ENCODE measurements around a stretch of chr10.

GRCh38 chr10:74249837-74250640 lies 99.0 kb downstream of the ADK start:
- PRO-cap = no peak
- RAMPAGE, long total RNA, 4 experiments = no peak in any of the 4 experiments

- PRO-cap = no peak
- RAMPAGE, long total RNA, 4 experiments = no peak in any of the 4 experiments
Measured at GRCh38 chr10:74475192-74475722, 324.2 kb downstream of the ADK start.

DNA sequence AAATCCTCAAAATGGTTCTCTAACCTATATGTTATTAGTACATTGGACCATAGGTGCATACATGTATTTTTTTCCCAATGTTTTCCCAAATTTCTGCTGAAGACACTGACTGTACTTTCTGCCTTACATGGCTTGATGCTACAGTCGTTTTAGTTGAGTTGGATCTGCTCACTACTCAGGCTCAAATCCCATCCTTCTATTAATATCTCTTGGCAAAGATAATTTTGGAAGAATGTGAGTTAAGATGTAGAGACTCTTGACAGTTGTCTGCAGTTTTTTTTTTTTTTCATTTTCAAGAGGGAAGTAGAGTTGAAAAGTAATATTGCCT lies 239.0 kb upstream of the KAT6B start:
- PRO-cap = no peak
- RAMPAGE, long total RNA, 4 experiments = no peak in any of the 4 experiments

DNA sequence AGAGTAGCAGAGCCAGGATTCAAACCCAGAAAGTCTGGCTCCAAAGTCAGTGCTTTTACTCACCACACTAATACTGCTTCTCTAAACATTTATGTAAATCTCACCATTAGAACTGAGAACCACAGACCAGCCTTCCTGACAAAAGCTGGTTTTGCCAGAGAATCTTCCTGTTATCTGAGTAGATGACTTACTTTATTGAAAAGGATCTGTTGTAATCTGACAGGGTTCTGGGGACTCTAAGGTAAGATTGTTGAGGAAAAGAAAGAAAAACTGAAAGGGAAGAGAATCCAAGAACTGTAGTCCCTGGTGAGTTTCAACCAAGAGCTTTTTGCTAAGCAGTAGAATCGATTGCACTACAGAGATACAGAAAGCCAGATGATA lies 153.5 kb upstream of the KAT6B start:
- PRO-cap = no peak
- RAMPAGE, long total RNA, 4 experiments = no peak in any of the 4 experiments

GRCh38 chr10:74886621-74887188 lies 60.3 kb downstream of the KAT6B start:
- PRO-cap = no peak
- RAMPAGE, long total RNA, 4 experiments = no peak in any of the 4 experiments

- PRO-cap = no peak
- RAMPAGE, long total RNA, 4 experiments = no peak in any of the 4 experiments
Measured at GRCh38 chr10:74981620-74982097, 91.8 kb downstream of the DUSP29 start.

- PRO-cap = no peak
- RAMPAGE, long total RNA, 4 experiments = no peak in any of the 4 experiments
Measured at GRCh38 chr10:75014525-75014963, 58.9 kb downstream of the DUSP29 start.

- PRO-cap = no peak
- RAMPAGE, long total RNA, 4 experiments = start-site peak on the plus strand in 1 of 4 experiments, at chr10:75021797-75022222 at its widest, 23 reads per replicate
Measured at GRCh38 chr10:75021692-75022557, 51.5 kb downstream of the DUSP29 start.

GRCh38 chr10:75033803-75034046 lies 39.7 kb downstream of the DUSP29 start:
- PRO-cap = no peak
- RAMPAGE, long total RNA, 4 experiments = no peak in any of the 4 experiments

- PRO-cap = no peak
- RAMPAGE, long total RNA, 4 experiments = no peak in any of the 4 experiments
Measured at GRCh38 chr10:75132791-75133156, 21.3 kb downstream of the SAMD8 start.

DNA sequence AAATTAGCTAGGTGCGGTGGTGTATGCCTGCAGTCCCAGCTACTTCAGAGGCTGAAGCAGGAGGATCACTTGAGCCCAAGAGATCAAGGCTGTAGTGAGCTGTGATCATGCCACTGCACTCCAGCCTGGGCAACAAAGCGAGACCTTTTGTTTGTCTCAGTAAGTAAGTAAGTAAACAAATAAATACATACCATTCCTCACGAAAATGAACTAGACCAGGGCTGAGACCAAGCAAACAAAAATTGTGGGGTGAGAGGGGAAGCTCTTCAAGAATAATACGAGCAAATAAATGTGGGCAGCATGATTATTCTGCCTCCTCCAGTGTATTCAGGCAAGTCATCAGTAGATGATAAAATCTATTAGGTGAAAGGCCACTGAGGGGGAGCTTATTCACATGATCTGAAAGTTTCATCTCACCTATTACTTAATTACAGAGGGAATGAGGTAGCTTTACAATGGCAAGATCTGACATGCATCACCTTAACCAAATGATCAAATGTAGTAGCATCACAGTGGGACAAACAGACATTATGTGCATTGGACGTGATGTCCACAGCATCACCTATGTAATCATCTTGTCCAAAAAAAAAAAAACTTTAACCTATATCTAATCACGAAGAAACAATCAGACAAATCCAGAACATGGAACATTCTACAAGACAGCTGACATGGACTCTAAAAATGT lies 44.7 kb downstream of the SAMD8 start:
- PRO-cap = no peak
- RAMPAGE, long total RNA, 4 experiments = no peak in any of the 4 experiments

DNA sequence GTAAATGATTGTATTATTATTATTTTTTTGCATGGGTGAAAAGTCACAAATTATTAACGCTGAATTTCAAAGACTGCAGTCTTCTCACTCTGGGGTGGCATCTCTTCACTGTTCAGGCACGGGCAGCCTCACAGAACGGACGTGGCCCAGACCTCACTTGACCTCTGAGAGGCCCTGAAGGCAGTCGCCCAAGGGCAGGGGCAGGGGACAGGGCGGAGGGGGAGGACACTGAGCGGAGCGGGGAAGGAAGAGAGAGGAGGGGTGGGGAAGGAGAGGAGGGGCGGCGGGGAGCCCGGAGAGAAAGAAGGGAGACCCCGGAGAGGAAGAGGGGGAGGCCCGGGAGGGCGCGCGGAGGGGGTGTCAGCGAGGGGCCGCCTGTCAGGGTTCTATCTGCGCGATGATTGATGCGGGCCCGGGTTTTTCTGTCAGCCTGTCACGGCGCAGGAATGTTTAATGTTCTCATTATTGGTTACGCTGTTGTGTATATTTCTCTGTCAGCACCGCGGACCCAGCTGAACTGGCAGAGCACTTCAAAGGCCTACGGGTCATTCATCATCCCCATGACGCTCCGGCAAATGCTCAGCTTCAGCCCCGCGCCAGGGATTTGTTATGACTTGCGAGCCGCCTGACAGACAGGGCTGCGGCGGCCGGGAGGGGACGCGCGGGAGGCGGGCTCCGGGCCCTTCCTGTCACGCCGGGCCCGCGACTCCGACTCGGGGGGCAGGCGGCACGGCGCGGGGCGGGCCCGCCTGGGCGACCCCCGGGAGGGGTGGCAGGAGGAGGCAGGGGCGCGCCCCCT lies 58.9 kb upstream of the COMTD1 start:
- PRO-cap = bidirectional peak, plus-strand start at position 631 of the sequence, minus-strand start at position 606 of the sequence
- RAMPAGE, long total RNA, 4 experiments = no peak in any of the 4 experiments

- PRO-cap = unidirectional peak, minus-strand start at chr10:75338591
- RAMPAGE, long total RNA, 4 experiments = no peak in any of the 4 experiments
Measured at GRCh38 chr10:75338376-75338764, 63.2 kb downstream of the ZNF503 start.

DNA sequence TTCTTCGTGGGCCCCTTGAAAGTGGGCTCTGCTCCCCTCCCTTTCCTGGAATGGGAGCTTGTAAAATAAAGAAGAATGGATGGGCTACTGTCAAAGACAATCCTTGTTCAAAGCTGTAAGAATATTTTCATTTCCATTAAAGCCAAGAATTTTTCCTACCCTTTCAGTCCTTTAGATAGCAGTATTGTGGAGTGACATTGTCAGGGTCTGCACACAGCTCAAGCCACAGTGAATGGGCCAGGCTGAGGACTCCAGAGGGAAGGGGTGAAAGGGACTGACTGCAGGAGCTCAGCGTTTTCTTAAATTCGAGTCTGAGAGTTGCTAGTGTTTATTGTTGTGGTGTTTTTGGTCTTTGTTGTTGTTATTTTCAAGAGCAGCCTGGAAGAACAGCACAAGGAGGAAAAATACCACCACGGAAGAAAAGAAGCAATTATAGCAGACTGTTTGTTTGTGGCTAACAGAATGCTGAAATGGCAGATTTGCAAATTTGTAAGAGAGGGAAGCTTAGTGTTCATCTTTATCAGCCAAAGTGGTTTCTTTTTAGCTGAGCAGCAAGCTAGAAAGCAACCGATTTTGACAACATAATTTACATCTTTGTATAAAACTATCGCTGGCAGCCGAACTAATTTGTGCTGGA lies 192.0 kb downstream of the LRMDA start:
- PRO-cap = no peak
- RAMPAGE, long total RNA, 4 experiments = no peak in any of the 4 experiments

DNA sequence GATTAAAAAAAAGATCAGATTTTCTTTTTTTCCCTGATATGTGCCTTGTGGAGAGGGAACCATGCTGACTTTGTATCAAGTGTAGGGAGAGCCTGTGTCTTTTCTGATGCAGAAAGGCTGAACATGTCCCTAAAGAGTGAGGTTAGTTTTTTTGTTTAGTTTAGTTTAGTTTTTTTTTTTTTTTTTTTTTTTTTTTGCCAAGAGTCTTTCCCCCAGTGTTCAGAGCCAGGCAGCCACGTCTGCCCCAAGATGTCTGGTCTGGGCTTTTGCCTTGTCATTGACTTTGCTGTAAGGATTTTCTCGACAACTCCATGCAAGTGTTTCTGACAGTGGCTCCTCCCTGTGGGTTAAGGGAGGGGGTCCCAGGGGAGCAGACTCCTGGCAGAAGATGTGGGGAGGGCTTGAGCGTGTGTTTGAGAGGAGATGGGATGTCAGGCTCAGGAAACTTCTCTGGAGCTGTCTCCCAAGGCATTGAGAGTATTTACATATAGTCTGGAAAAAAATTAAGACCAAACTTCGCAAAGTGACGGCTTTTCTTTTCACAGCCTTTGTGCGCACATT lies 201.3 kb downstream of the LRMDA start:
- PRO-cap = no peak
- RAMPAGE, long total RNA, 4 experiments = no peak in any of the 4 experiments

DNA sequence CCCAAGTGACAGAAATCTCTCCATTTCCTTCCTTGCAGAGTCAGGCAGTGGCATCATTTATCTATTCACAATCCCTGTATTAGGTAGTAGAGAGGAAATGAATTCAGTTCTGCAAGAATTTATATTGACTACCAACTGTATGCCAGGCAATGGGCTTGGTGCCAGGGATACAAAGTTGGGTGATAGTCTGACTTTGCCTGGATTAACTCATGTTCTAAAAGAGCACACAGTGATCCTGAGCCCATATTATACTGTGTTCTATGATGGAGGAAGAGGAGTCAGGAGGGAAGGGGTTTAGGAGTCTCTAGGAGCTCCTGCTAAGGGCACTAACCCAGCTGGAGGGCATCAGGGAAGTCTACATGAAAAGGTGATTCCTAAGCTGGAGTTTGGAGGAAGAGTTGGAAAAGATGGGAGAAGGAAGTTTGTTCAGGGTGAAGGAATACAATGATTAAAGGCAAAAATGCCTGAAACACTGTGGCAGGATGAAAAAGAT lies 232.9 kb downstream of the LRMDA start:
- PRO-cap = no peak
- RAMPAGE, long total RNA, 4 experiments = no peak in any of the 4 experiments

DNA sequence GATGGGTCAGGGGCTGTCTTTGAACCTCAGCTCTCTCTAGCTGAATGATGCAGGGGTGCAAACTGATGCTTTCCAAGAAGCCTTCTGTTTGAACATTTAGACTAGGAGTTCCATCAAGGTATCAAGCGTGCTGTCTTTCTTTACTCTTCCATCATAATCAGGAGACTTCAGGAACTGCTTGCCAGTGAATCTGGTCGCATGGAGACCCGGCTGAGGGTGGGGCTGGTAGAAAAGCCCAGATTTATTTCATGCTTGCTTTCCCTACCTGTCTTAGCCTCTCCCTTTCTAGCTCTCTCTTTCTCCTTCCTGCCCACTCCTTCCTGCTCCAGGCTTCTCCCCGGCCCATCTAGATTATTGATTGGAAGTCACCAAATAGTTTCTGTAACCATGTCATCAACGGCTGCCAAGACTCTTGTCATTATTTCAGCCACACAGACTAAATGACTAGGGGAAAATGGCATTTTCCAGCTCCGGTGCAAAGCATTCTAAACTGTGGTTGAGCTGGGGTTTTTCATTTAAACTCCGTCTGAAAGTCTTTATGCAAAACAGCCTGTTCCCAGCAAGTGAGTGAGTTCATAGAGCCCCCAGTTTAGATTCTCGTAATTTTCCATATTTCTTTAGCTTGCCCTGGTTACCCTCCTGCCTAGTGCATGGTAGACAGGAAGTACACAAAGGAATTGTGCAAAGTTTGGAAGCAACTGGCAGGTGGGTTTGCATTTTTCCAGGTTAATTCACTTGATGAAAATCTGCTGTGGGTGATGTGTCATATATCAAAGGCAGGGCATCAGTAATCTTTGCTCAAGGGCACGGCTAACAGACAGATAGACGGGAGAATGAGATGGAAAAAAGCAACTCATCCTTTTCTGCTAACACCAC lies 332.7 kb downstream of the LRMDA start:
- PRO-cap = no peak
- RAMPAGE, long total RNA, 4 experiments = no peak in any of the 4 experiments

GRCh38 chr10:75770442-75771149 lies 339.2 kb downstream of the LRMDA start:
- PRO-cap = unidirectional peak, minus-strand start at chr10:75770590
- RAMPAGE, long total RNA, 4 experiments = no peak in any of the 4 experiments

DNA sequence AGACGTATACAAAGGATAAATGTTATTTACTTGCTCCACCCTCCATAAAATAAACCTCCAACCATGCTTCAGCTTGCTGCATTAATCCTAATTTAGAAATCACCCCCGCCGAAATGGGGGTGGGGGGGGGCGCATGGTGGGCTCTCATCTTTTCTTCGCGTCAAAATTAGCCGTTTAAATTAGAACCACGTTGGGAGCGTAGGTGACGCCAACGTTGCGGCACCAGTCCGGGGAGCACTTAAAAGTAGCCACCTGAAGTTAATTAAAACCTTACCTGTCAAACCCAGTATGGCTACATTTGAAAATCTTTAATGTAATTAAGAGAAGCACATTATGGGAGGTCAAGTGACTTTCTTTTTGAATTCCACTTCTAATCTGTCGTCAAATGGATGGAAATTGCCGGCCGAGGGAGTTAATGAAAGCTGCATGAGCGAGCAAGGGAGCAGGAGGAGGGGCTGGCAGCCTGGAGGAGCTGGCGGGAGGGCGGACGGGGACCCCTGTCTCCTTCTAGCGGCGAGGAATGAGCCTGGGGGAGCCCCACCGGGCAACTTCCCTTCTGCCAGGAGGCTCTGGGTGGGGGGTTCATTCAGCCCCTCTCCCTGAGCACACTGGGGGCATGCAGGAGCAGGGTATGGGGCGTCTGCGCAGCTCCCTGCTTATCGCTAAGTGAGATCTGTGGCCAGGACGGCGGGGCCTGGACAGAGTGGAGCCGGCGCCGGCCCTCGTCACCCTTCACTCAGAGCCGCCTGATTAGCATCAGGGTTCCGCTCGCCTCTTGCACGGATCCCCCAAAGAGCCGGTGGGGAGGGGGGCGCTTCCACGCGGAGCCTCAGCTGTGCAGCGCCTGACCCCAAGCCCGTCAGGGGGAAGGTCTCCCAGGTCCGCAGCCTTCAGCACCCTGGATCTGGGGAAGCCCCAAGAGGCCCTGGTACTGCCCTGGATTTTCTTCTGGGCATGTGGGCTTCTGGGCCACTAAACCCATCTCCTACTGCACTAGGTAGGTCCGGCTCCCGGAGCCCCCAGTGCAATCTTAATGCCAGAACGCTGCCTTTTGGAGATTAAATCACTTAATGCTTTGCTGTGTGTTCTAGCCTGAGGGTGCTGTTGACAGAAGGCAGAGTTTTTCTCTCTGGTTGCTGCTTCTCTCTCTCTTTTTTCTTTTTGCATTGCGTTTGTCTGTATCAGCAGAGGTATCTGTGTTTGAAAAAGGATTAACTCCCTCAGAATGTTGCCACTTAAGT lies 680.7 kb downstream of the LRMDA start:
- PRO-cap = no peak
- RAMPAGE, long total RNA, 4 experiments = no peak in any of the 4 experiments

DNA sequence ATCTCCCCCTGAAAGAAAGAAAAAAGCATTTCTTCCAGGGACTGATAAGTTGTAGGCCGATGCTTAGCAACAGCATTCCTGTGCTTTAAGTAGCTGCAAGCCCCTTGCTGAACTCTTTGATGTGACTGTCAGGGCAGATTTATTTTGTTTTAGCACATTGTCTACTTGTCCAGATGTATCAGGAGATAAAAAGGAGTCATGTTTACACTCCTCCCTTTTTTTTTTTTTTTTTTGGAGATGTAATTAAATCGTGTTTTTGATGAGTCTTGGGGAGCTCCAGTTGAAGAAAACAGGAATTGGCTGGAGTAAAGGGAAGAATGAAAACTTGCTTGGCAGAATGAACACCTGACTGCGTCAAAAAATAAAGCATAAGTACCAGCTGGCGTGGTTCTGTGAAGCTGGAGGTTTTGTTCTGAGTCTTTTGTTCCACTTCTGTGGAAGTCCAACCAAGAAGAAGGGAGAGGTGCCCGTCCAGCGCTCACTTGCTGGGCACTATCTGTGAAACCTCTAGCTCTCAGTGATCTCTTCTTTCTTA lies 871.6 kb downstream of the LRMDA start:
- PRO-cap = no peak
- RAMPAGE, long total RNA, 4 experiments = no peak in any of the 4 experiments